Jejunum (tissue), 1 donor: Measurements from ENCODE around the genes FBXO2, PLOD1 and TNFRSF8.

DNA sequence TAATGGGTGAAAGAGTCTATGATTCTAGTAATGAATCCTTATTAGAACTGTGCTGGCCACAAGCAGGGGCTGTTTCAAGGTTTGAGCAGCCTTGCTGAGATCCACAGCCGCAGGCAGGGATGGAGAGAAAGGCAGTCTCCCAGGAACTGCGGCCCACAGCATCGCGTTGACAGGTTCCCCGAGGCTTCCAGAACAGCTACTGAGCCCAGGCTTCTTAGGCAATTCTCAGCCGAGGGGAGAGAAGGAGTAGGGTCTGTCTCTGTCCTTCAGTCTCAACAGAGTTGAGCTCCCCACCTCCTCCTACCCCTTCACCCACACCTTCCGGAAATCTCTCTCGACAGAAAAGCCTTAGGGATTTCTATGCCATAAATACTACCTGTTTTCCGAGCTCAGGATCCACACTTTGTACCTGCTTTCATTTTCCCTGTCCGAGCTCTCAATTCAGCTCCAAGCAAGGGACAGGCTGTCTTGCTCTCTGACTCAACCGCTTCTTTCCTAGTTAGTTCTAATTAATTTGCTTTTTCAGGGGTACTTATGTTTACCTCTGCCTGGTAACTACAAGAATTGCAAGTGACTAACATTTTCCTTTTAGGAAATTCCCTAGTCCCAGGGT, 6.7 kb upstream of the CASZ1 start:
- PRO-cap = no peak

- PRO-cap = unidirectional peak, plus-strand start at chr1:10818357
Measured at GRCh38 chr1:10818123-10818471, 21.7 kb upstream of the CASZ1 start.

GRCh38 chr1:11026509-11027127, 14.2 kb downstream of the TARDBP start:
- PRO-cap = no peak

- PRO-cap = no peak
Measured at GRCh38 chr1:11058972-11059448, 808 bp downstream of the SRM start.

DNA sequence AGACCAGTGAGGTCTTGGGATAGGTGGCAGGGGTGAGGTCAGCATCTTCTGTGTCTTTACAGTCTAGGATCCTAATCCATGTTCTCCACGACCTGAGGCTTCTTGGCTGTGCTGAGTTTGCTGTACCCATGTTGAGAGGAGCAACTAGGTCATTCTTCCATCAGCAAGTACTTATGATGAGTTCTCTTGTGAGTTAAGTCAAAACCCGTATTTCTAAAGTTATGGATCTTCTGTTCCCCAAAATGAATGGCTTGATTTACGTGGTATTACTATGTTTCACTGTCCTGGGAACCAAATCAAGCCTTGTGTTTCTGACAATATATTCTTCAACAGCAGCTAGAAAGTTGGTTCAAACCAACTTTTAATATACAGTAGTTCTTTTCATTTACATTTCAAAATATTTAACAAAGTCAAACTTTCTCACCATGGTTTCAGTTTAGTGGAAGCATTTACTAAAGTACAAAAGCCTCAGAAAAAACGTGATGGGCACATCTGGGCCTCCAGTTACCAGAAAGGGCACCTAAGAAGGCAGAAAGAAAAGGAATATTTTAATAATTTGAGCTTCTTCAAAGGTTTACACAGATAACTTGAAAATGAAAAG, 7.4 kb upstream of the EXOSC10 start:
- PRO-cap = no peak

GRCh38 chr1:11108923-11109875, 9.5 kb upstream of the EXOSC10 start:
- PRO-cap = no peak

GRCh38 chr1:11130619-11131029, 31.0 kb upstream of the EXOSC10 start:
- PRO-cap = no peak

DNA sequence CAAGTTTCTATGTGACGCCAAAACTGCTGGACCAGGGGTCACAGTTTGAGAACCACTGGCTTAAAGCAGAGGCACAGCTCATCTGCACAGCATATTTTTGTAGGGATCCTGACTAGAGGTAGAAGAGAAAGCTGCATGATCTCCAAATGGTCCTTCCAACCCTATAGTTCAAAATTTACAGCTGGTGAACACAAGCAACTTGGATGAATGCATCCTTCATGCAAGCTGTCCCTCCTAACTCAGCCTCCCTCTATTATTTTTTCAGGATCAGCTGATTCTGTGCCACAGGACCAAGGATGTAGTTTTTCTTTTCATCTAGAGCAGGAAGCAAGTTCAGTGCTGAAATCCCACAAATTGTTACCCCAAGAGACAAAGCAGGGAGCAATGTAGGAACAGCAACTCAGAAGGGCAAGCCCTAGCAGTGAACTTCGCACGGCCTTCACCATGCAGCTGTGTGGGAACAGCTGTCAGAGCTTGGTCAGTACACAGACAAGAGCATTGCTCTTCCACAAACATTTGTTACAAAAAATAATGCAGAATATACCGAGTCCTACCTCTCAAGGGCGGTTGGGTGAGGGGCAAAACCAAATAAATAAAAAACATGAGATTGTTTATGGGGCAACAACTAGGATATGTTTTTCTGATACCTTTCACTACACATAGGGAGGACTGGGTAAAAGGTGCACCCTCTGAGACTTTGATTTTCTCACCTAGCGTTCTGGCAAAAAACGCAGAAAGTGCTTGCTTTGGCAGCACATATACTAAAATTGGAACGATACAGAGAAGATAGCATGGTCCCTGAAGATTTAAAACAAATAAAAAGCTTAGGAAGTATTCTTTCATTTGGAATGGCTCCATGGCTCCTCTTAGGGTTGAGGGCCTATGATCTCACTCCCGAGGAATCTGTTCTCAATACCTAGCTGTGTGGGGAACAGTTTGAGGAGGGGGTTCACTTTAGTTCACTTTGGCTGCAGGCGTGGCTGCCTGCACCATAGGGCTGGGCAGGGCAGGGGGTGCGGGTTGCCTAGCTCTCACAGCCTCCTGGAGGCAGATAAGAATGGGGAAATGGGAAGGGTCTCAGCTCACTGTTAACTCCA, 37.2 kb upstream of the ANGPTL7 start:
- PRO-cap = no peak

- PRO-cap = no peak
Measured at GRCh38 chr1:11204347-11205224, 15.4 kb downstream of the ANGPTL7 start.

GRCh38 chr1:11339678-11340350, 66.8 kb downstream of the UBIAD1 start:
- PRO-cap = no peak

- PRO-cap = no peak
Measured at GRCh38 chr1:11645279-11645570, 9.0 kb downstream of the FBXO2 start.

DNA sequence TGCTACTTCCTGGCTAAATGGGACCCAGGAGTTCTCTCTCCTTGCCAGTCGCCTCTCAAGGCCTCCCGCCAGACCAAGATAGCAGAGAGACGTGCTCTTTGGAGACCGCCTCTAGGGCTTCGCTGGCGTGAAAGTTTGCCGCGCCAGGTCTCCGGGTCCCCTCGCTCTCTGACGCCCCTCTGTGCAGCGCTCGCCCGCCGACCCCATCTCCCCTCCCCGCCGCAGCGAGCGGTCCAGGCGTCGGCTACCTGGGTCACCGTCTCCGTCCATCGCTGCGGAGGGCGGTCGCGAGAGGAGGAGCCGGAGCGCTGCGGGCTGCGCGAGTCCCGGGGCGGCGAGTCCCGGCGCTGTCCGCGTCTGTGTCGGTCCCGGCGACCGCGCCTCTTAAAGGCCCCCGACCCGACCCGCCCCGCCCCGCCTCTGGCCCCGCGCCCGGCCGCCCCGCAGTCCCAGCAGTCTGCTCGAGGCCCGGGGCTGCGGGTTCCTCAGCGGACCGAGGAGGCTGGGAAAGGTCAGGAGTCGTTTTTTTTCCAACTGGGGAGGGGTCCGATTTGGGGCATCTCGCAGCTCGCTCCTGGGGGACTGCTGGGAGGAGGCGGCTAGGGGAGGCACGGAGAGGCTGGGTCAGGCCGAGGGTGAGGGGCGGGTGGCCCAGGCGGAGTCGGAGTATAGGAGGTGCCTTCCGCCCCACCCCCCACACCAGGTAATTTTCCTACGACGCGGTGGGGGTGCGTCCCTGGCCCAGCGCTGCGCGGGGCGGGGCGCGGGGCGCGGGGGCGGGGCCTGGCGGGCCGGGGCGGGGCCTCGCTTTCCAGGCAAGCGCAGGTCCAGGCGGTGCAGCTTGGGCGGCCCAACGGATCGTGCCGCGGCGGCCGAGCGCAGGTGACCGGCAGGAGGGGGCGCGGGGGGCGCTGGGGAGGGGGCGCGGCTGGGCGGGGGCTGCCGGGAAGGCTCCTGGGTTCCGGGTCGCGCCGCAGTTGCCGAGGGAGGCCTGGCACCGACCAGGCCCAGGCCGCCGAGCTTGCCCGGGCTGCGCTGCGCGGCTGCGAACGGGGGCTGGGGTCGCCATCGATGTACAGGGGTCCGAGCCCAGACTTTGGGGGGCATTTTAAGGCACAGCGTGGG, at the start of gene FBXO2:
FBXO2 (minus strand) TSS at position 359 of the 1,125 bp plus-strand sequence.
- PRO-cap = bidirectional peak, plus-strand start at position 322 of the sequence, minus-strand start at position 359 of the sequence; bidirectional peak, plus-strand start at position 824 of the sequence, minus-strand start at position 705 of the sequence

- PRO-cap = no peak
Measured at GRCh38 chr1:11754063-11754941, 7.7 kb upstream of the C1orf167 start.

DNA sequence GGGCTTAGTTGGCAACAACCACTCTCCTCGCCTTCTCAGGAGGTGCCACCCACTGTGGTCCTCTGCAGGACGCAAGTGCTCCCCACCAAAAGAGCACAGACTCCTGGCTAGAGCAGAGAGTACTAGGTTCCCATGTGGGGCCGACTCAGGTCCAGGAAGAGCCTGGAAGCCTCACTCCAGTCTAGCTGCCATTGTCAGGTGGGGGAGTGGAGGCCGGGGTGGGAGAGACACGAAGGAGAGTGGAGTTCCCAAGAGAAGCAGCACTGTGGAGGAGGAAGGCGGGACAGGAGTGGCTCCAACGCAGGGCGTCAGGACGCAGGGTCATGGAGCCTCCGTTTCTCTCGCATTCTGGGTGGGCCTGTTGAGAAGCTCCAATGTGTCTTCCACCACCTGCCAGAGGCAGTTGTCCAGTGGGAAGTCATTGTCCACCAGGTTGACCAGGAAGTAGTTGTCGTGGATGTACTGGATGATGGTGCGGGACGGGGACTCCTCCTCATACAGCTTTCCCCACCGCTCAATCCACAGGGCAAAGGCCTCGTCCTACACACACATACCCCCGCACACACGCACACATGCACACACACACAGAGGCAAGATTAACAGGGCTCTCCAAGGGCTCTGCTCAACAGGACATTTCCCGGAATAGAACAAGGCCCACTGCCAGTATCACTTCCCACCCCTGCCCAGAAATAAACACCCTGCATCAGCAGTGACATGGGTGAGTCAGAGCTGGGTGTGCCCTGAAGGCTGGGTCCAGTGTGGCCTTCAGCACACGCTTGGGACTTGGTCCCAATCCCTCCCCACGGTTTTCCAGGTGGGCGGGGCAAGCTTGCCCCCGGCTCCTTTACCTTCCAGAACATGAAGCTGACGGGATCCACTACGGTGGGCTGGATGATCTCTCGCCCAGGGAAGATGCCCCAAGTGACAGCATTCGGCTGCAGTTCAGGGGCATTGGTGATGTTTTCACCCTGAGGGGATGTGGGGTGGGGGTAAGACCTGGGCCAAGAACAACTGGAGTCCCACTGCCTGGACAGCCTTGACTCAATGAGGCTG, 15.1 kb downstream of the MTHFR start:
- PRO-cap = bidirectional peak, plus-strand start at position 854 of the sequence, minus-strand start at position 637 of the sequence

GRCh38 chr1:11792048-11793180, 13.3 kb downstream of the MTHFR start:
- PRO-cap = no peak

DNA sequence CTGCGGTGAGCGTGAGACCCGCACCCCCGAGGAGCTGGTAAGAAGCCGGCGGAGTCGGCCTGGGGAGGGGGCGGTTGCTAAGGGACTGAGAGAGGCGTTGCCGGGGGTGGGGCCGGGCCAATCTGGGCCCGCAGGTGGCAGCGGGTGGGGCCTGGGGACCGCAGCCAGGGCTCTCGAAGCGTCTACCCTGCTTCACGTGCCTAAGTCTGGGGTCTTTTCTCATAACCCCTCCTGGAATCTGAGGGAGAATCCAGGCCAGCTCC, 253 bp downstream of the CLCN6 start:
- PRO-cap = unidirectional peak, plus-strand start at position 163 of the sequence

GRCh38 chr1:11839697-11840797, 7.5 kb downstream of the NPPA start:
- PRO-cap = no peak

GRCh38 chr1:11934394-11935248, at the start of gene PLOD1:
PLOD1 (plus strand) TSS chr1:11934717.
- PRO-cap = bidirectional peak, plus-strand start at chr1:11934731, minus-strand start at chr1:11934487; unidirectional peak, minus-strand start at chr1:11934930

GRCh38 chr1:12001980-12002465, 17.3 kb upstream of the MIIP start:
- PRO-cap = no peak

GRCh38 chr1:12062873-12064153, at the start of gene TNFRSF8:
TNFRSF8 (plus strand) TSS chr1:12063303.
- PRO-cap = no peak